ENCODE measurements around the genes TAB2 and KATNA1.

DNA sequence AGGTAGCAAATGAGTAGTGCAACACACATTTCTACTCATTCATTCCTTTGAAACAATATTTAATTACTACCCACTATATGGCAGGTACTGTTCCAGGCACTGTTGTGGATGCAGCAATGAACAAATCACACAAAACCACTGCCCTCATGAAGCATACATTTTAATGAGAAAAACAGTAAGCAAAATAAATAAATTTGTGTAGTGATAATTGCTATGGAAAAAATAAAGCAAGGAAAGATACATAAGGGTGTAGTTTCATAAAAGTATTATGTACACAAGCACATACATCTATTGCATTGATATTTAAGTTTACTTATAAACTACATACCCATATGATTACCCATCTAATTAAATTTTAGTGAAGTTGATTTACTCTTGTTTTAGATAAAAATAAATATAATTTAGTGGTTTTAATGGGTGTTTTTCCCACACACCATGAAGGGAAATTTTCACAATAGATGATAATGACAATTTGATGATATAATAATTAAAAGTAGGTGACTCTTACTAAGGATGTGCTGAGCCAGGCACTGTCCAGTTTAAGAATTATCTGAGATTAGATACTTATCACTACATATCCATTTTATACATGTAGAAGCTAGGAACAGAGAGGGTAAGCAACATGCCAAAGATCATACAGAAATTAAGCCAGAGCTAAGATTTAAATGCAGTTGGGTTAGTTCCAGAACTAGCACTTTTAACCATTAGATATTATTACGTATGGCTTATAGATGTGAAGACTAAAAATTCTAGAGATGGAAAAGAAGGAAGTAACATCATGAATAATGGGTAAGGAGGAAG lies 104.4 kb downstream of the STXBP5 start:
- RAMPAGE, total RNA = no peak

GRCh38 chr6:147324295-147325290 lies 120.4 kb downstream of the STXBP5 start:
- RAMPAGE, total RNA = no peak

GRCh38 chr6:147357689-147358398 lies 150.6 kb upstream of the SAMD5 start:
- RAMPAGE, total RNA = no peak

- RAMPAGE, total RNA = no peak
These were observed 56.6 kb downstream of the SAMD5 start for GRCh38 chr6:147565076-147565594.

DNA sequence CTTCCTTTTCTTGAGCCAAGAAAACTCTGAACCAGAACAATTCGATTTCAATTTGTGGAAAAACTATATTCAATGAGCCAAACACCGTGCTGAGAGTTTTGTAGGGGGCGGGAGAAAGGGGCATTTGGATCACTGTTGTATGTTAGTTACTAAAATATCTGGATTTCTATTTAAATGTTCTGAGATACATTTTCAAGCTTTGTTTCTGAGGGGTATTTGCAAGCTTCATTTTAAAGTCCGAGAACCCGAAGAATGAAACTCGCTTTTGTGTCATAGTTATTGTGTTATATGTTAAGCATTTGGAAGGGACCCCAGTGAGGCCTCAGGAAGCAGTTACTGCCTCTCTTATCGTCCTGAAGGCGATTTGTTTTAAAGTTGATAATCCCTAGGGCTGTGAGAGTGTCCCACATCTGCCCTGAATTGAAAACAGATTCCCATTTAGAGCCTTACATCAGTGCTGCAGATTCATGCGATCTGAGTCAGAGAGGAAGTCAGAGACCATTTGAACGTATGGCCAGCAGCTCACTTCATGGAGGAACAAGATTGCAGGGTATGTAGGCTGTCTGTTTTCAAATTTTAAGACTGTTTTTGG lies 70.7 kb upstream of the SASH1 start:
- RAMPAGE, total RNA = no peak

GRCh38 chr6:148473936-148474443 lies 131.4 kb downstream of the SASH1 start:
- RAMPAGE, total RNA = no peak

GRCh38 chr6:148507525-148508281 lies 165.1 kb downstream of the SASH1 start:
- RAMPAGE, total RNA = no peak

DNA sequence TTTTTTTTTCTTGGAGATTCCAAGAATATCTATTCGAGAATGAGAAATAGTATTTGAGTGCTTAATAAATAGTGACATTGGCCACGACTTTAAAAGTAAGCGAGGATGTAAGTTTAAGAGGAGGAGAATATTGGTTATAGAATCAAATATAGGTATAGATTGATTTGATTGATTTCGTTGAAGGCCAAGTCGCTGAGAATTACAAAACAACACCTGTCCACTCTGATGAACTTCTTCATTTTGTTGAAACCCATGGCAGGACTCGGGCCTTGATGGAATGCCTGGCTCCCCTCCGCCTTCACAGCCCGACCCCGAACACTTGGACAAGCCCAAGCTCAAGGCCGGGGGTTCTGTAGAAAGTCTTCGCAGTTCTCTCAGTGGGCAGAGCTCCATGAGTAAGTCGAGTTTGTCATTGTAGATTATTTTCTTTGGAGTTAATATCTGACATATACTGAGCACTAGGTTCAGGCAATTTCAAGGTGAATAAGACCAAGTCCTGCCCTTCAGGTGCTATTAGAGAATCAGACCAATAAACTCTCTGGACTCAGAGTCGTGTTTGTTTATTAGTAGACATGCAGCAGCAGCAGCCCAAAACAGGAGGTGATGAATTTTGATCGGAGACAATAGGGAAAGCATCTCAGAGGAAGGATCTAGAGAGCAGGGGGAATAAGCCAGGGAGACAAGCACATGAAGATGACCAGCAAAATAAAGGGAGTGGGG lies 188.8 kb downstream of the SASH1 start:
- RAMPAGE, total RNA = no peak

- RAMPAGE, total RNA = no peak
These were observed 128.0 kb downstream of the UST start for GRCh38 chr6:148874760-148875212.

- RAMPAGE, total RNA = no peak
These were observed 189.1 kb upstream of the TAB2 start for GRCh38 chr6:149128274-149129030.

DNA sequence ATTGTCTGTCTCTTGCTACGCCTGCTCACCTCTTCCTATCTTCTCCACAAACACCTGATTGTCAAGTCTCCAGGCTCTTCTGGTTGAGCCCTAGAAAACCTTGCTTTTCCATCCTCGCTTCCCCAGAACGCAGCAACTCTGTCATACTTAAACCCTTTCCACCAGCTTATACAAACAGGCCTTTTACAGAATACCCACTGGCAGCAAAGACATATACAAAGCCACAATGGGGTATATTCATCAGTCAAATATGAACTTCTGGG lies 148.0 kb upstream of the TAB2 start:
- RAMPAGE, total RNA = no peak

- RAMPAGE, total RNA = no peak
These were observed 84.5 kb upstream of the TAB2 start for GRCh38 chr6:149233000-149233502.

GRCh38 chr6:149317236-149318257 lies at the start of gene TAB2:
Gene TAB2, plus strand, starts transcription at chr6:149317712.
- RAMPAGE, total RNA = no peak

GRCh38 chr6:149318857-149319218 lies 1.3 kb downstream of the TAB2 start:
- RAMPAGE, total RNA = no peak

DNA sequence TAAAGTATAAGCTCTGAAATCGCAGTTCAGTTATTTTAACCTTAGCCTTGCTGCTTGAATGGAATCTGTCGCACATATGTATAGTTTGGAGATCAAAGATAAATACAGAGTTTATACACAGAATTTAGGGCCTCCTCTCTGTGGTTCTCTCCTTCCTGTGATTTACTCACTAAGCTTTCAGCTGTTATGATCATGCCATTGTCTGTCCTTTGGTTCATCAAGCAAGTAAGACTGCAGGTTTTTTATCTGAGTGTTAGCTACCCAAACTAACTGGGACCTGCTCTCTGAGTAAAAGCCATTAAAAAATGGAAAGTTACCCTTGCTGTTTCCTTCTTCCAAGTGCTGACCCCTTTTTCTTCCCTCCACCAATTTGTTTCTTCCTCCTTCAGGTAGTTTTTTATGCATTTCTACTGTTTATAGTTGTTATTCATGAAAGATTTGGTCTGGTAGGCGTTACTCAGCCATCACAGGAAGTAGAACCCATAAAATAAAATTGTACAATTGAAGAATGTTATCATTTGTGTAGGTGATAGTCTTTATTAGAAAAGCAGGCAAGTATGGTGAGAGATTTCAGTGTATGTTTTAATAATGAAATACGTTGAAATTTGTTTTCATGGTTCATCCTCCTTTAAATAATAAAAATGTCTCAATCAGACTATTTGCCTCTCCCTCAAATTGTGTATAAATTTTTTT lies 33.6 kb upstream of the SUMO4 start:
- RAMPAGE, total RNA = no peak

- RAMPAGE, total RNA = no peak
These were observed 20.9 kb upstream of the SUMO4 start for GRCh38 chr6:149379184-149379554.

DNA sequence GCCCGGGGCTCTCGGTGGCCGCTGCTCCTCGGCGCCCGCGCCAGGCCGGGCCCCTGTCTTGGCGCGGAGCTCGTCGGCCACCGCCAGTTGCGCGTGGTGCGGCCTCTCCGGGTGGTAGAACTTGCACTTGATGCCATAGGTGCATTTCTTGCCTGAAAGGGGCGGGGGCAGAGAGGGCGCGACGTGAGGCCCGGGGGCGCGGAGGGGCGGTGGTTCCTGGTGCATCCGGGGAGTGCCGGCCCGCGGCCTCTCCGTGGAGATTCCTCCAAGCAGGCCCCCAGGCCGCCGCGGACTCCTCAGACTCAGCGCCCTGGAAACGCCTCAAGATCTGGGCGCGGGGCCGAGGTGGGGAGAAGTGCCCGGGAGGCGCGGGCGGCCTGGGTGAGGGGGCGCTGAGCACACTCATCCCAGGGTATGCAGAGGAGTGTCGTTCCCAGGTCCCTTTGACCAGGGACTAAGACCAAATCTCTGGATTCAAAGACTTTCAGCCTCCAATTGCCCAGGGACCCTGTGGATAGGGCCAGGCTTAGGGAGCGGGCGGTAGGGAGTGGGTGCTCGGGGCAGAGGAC lies 33.4 kb downstream of the ZC3H12D start:
- RAMPAGE, total RNA = no peak

DNA sequence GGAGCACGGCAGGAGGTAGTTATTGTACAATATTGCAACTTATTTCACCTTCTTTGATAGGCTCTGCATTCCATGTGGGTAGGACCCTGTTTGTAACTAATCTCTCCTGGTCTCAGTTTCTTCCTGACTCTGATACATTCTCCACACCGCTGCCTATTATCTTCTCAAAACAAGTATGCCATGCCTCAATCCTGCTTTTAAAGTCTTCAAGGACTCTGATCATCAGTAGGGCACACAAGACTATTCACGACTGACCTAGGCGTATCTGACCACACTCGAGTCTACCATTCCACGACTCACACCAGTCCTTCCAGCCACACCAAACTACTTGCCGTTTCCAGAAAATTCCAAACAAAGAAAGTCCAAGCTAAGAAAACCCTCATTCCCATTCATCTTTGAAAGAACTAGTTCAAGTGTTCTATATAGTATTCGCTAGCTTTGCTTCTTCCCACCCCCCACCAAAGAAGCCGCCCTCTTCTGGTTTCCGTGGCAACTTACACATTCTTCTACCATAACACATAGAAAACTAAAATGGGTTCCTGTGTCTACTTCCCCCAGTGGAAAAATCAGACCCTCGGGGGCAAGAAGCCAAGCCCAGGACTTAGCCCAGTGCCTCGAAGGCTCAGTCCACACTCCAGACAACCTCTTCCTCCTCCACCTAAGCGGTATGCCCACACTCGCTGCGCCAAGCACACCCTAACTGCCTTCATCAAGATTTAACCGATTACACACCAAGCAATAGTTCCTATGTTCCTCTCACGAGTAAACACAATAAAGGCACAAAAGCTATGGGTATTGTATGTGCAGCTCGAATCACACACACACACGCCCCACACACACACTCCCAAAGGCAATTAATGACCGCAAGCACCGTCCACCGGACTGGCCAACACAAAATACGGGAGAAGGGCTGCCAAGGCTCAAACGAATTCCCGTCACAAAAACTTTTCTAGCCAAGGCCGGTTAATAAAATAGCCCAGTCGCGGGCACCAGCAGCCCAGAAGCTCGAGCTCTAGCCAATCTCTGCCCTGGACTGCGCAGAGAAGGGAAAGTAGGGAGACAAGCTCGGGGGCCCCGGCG lies 673 bp downstream of the PPIL4 start:
- RAMPAGE, total RNA = no peak

GRCh38 chr6:149568057-149568342 lies 1.8 kb downstream of the GINM1 start:
- RAMPAGE, total RNA = no peak

GRCh38 chr6:149647942-149649059 lies at the start of gene KATNA1:
Gene KATNA1, minus strand, starts transcription at chr6:149648714.
- RAMPAGE, total RNA = start-site peak on the minus strand at chr6:149648480-149648511, 50 and 22 reads in 2 replicates; start-site peak on the minus strand at chr6:149648617-149648705, 77 and 53 reads in 2 replicates

All from foreskin keratinocyte (primary cell).